Metastatic Liver Carcinoma in the Adrenal Gland (tissue), 2 donors: ENCODE measurements around the genes TNFSF14, C3, CAMSAP3 and CLEC4G.

DNA sequence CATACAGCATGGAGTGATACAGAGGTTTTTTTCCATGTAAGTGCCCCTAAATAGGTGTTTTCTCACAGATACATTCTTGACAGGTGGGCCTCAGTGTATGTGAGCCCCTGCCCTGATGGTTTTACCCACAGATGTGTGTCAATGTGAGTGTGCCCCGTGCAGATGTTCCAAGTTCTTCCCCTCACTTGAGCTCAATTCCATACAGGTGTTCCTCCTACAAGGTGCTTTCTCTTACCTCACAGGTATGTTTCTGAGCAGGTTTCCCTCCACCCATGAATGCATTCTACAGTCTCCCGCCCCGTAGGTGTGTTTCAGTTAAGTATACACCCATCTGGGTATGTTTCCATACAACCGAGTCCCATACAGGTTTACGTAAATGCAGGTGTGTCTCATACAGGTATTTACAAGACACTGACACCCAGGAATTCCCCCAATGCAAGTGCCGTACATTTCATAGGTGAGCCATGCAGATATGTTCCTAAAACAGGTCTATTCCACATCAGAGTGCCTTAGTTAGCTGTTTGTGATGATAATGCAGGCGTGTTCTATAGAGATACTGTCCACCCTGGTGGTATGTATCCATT is 1.9 kb upstream of the CRB3 start:
- PRO-cap, 2 experiments: no peak in any of the 2 experiments

GRCh38 chr19:6468152-6469000 is 4.3 kb downstream of the CRB3 start:
- PRO-cap, 2 experiments: no peak in any of the 2 experiments

DNA sequence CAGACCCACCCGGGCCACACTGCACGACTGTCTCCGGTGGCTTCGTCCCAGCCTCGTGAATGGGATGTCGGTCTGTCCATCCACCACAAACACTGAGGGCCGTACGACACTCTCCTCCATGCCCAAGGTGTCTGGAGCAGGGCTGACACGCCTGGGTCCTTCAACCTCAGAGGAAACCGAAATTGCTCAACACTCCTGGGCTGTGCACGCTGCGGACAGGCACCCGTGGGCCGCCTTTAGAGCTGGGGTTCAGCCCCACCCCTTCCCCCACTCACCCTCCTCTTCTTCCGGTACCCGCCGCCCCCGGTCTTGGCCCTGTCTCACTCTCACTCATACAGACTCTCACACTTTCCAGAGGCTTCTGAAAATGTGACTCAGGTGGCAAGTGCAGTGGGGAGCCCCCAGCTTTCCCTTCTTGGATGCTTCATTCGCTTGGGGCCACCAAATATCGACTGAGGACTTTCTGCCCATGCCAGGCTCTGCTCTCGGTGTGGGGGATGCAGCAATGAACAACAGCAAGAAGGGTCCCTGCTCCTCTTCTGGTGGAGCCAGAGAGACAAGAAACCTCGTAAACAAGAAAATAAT is at the start of gene TNFSF14:
Gene TNFSF14, minus strand, starts transcription at position 211 of the 585 bp plus-strand sequence.
- PRO-cap, 2 experiments: no peak in any of the 2 experiments

DNA sequence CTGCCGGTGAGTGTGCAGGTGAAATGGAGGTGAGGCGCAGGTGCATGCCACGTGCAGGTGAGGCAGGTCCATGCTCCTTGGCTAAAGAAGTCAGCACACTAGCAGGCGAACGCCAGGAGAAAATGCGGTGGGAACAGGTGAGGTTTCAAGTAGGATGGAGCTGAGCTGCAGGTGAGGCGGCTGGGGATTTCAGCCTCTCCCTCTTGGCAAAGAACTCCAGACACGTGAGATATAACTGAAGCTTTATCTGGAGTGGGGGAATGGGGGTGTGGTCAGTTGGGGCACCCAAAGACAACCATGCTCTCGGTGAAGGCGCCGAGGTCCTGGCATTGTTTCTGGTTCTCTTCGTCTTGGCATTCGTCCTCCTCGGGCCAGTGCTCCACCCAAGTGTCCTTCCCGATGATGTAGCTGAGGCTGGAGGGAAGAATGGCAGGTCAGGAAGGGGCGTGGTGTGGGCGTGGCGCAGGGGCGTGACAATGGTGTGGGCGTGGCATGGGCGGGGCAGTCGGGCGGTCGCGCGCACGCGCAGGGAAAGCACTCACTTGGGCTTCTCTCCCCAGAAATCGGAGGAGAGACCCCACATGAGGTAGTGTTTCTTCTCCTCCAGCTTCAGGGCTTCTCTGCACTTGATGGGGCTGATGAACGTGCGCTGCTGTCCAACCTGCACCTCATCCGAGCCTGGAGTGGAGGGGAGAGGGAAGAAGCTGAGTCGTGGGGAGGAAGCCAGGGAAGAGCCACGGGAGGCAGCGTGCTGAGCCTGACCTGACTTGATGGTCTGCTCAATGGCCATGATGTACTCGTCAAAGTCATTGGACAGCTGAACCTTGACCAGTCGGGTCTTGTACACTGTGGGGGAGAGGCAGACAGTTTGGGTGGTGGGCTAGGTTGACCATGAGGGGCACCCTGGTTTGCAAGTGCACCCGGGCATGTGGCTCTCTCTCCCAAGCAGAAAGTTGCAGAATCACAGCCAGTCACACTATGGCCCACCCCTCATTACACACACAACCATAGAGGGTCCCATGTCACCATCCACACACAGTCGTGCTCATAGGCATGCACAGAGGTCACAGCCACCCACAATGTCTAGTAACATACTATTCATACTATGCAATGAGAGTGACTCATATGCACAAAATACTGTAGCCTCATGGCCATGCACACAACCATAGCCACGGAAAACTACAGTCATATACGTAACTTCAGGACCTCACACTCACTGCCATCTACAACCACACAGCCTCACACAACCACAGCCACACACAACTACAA is 8.1 kb upstream of the TNFSF14 start:
- PRO-cap, 2 experiments: peak in 1 of 2 experiments; most common minus-strand start position 401 of the sequence (in 1)

DNA sequence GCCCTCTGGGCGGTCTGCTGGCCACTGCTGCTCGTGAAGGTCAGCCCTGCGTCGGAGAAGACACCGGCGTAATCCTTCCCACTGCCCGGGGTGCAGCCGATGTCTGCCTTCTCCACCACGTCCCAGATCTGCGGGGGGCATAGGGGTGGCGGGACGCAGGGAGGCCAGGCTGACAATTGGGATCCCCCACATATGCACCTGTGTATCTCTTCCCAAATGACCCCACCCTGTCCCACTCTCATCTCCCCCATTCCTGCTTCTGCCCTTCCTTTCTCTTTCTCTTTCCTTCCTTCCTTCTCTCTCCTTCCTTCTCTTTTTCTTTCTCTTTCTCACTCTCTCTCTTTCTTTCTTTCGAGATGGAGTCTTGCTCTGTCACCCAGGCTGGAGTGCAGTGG is 12.7 kb downstream of the C3 start:
- PRO-cap, 2 experiments: no peak in any of the 2 experiments

DNA sequence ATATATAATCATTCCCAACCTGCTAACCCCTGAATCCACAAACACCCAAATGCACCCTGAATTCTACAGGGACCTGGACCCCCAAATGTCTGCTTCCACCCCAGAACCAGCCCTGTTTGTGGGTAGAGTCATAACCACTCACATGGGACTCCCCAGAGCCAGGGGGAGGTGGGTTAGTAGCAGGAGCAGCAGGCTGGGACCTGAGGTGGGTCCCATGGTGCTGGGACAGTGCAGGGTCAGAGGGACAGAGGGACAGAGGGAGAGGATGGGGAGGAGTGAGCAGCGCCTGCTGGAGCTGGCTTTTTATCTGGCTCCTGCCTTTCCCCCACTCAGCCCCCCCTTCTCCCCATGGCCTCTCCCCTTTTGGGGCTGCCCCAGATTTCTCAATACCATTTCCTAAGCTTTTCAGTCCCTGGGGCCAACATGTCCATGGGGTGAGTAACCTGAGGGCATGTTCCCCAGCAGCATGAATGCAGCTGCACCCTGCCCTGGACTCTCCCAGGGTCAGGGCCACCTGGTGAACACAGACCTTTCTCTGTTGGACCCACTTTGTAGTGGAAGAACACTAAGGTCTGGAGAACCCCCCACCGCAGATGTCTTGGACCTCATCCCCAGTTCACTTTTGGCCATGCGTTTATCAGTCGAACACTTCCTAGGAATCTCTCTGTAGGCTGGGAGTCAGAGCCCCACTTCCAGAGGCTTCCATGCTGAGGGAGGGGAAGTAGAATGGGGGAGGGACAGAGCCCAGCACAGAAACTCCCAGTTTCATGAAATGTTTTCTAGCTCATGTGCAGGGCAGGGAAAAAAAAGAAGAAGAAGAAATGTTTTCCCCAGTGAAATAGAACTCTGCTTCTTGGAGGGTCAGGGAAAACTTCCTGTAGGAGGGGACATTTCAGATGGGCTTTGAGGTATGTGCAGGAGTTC is at the start of gene C3:
Gene C3, minus strand, starts transcription at position 277 of the 924 bp plus-strand sequence.
- PRO-cap, 2 experiments: peak in 2 of 2 experiments; most common plus-strand start position 501 of the sequence (in 2); most common minus-strand start position 277 of the sequence (in 2)

DNA sequence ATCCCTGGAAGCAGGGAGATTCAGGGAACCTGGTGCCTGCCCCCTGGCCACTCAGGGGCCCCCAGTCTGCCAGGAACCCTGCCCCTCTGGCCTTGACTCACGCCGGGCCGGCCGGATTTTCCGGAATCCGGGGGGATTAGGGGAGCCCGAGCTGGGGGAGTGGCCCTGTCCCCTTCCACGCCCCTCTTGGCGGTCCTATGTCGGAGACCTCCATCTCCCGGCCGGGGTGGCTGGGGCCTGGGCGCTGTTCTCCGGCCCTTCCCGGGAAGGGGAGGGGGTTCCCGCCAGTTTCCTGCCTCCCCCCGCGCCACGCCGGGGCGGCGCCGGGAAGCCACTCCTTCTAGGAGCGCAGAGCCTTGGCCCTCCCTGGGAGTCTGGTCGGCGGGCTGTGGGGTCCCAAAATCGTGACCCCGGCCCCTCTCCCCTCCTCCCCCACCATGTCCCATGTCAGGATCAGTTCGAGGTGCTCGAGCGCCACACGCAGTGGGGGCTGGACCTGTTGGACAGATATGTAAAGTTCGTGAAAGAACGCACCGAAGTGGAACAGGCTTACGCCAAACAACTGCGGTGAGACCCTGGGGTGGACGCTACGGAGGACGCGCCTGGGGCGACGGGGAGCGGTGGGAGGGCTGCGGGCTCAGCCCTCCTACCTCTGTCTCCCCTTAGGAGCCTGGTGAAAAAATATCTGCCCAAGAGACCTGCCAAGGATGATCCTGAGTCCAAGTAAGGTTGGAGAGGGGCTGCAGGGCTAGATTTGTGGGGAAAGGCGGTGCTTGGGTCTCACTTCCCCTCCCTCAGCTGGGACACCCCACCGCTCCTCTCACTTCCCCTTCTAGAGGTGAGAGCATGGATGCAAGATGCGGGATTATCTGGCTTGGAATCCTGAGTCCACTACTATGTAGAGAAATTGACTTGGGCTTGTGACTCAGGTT is 1.3 kb downstream of the TRIP10 start:
- PRO-cap, 2 experiments: no peak in any of the 2 experiments

GRCh38 chr19:6773100-6774168 is 926 bp downstream of the VAV1 start:
- PRO-cap, 2 experiments: no peak in any of the 2 experiments

- PRO-cap, 2 experiments: no peak in any of the 2 experiments
Measured at GRCh38 chr19:7115996-7116713, 46.7 kb downstream of the ZNF557 start.

DNA sequence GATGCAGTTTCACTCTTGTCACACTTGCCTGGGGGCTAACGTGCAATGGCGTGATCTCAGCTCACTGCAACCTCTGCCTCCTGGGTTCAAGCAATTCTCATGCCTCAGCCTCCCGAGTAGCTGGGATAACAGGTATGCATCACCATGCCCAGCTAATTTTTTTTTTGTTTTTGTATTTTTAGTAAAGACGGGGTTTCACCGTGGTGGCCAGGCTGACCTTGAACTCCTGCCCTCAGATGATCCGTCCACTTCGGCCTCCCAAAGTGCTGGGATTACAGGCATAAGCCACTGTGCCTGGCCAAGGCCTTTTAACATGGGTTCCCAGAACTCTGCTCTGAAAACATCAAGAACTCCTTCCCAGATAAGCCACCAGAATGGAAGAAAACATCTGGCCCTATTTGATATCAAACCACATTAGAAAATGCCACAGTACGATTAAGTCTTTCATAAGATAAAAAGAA is 112.1 kb downstream of the ZNF557 start:
- PRO-cap, 2 experiments: no peak in any of the 2 experiments

DNA sequence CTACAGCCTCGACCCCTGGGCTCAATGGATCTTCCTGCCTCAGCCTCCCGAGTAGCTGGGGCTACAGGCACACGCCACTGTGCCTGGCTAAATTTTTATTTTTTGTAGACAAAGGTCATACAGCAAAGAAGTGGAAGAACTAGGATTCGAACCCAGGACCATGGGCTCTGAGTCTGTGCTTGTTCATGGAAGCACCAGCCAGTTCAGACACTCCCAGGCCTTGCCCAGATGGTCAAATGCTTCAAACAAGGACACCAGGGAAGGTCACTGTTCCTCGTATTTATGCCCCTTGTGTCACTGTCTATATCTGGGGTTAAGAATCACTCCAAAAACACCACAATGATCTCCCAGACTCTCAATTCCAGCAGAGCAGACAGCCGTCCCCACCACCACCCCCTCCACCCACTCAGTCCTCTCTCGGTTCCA is 79.2 kb downstream of the INSR start:
- PRO-cap, 2 experiments: no peak in any of the 2 experiments

GRCh38 chr19:7250972-7251460 is 43.2 kb downstream of the INSR start:
- PRO-cap, 2 experiments: no peak in any of the 2 experiments

DNA sequence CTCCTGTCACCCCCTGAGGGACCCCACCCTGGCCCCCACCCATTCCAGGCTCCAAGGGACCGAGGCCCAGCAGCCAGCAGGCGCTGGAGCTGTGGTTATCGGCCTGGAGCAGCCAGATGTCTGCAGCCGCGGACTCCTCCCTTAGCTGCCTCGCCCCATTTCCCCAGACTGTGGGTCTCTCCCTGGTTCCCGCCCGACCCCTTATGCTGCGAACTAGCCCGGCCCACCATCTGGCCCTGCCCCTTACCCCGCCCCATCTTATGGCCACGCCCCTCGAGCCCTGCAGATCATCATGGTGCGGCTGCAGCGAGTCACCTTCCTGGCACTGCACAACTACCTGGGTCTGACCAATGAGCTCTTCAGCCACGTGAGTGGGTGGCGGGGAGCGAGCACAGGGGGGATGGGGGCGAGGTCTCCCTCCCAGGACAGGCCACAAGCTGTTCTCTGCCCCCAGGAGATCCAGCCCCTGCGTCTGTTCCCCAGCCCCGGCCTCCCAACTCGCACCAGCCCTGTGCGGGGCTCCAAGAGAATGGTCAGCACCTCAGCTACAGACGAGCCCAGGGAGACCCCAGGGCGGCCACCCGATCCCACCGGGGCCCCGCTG is 5.7 kb downstream of the PNPLA6 start:
- PRO-cap, 2 experiments: no peak in any of the 2 experiments

GRCh38 chr19:7544563-7545186 is 9.2 kb downstream of the PNPLA6 start:
- PRO-cap, 2 experiments: no peak in any of the 2 experiments

- PRO-cap, 2 experiments: no peak in any of the 2 experiments
Measured at GRCh38 chr19:7550893-7551975, 15.7 kb downstream of the PNPLA6 start.

DNA sequence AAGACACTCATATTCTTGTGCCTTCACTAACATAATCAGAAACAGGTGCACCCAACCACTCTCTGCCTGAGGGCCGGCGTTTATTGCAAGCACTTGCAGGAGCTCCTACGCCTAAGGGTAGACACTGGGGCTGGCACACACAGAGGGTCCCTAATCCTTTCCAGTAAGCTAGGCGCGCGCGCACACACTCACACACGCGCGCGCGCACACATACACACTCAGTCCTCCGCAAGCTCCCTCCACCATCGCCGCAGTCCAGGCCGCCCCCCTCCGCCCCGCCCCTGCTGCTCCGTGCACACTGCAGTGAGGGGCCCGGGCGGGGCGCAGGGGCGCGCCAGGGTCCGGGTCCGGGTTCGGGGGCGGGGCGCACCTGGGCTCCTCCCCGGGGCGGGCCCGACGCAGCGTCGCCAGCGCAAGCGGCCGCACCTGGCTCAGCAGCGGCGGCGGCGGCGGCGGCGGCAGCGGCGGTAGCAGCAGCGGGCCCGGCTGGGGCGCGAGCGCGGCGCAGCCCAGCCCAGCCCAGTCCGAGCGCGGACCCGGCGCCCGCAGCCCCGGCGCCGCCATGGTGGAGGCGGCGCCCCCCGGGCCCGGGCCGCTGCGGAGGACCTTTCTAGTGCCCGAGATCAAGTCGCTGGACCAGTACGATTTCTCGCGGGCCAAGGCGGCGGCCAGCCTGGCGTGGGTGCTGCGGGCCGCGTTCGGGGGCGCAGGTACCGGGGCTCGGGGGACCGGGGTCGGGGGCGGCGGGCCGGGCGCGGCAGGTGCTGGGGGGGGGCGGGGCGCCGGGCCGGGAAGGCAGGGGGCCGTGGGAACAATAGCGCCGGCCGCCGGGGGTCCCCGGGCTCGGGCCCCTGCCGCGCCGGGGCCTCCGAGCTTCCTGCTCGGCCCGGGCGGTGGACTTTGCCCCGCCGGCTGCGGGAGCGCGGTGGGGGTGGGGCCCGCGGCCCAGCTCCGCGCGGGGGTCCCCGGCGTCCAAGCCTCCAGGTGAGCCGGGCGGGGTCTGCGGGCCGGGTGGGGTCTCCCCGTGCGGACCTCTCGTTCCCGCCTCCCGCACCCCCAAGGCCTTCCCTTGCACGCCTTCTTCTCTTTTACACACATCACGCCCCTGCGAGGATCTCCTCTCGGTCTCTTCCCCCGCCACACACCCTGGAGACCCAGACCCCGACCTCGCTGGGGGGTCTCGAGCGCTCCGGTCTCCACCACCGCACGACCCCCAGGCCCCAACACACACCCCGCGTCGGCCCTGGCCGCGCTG is at the start of gene CAMSAP3:
Gene CAMSAP3, plus strand, starts transcription at position 423 of the 1,255 bp plus-strand sequence.
- PRO-cap, 2 experiments: peak in 2 of 2 experiments; most common plus-strand start position 441 of the sequence (in 2)

GRCh38 chr19:7731867-7732366 is at the start of gene CLEC4G:
Gene CLEC4G, minus strand, starts transcription at chr19:7732110.
- PRO-cap, 2 experiments: no peak in any of the 2 experiments

GRCh38 chr19:7787060-7787715 is 24.1 kb downstream of the CLEC4M start:
- PRO-cap, 2 experiments: no peak in any of the 2 experiments

- PRO-cap, 2 experiments: no peak in any of the 2 experiments
Measured at GRCh38 chr19:7894685-7895468, 6.6 kb downstream of the LRRC8E start.

DNA sequence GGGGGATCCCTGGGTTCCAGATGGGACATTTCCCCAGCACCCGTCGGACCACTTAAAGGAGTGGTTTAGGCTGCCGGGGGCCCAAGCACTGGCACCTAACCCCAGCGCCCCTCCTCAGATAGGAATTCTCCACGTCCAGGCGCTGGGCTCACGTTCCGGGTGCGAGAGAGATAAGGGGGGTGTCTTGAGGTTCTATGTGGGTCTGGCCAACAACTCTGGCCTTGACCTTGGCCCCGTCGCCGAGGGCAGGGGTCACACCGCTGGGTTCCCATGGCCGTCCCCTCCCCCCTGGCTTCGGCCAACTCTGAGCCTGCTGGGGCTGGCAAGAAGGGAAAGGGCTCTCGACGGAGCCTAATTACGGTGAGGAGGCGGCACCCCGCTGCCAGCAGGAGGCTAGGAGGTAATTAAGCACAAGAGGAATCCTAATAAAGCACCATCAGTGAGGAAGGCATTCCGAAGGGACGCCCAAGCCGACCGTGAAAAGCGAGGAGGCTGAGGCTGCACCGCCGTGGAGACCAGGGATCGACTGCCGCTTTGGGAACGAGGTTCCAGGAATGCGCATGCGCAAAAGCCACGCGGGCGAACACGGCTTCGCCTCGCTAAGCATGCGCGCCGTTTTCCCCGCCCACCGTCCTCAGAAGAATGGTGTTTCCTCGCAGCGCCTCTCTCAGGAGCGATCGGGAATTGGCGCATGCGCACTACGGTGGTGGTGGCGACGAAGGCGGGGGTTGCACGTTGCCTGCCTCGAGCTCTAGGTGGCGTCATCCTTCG is 505 bp upstream of the MAP2K7 start:
- PRO-cap, 2 experiments: peak in 2 of 2 experiments; most common minus-strand start position 528 of the sequence (in 2)